Heart left ventricle (tissue), 7 donors: ENCODE data around the gene MR1.

- PRO-cap, 6 experiments, result no peak in any of the 6 experiments
- RAMPAGE, long total RNA, 2 experiments, result no peak in any of the 2 experiments
- RRBS, result no CpG with 5 or more reads among the region's 8 CpGs
Observed at GRCh38 chr1:180515709-180516585, 13.6 kb upstream of the ACBD6 start.

DNA sequence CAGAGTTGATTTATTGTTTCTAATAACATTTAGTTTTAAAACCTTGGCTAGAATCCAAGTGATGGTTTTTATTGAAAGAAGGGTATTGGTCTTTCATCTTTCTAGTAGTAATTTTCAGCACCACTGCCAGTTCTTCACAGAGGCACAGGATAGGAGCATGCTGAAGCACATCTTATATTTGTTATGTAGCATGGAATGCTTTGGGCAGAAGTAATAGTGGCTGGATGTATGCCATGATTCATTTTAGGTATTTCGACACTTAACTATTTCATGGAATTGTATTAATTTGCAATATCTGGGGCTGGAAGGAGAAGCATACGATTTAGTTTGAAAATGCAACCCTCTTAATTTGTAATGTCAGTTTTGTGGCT is 1.9 kb downstream of the XPR1 start:
- PRO-cap, 6 experiments, result peak in 2 of 6 experiments; most common plus-strand start position 137 of the sequence (in 2)
- RAMPAGE, long total RNA, 2 experiments, result no peak in any of the 2 experiments
- RRBS, result no CpG with 5 or more reads among the region's 2 CpGs

DNA sequence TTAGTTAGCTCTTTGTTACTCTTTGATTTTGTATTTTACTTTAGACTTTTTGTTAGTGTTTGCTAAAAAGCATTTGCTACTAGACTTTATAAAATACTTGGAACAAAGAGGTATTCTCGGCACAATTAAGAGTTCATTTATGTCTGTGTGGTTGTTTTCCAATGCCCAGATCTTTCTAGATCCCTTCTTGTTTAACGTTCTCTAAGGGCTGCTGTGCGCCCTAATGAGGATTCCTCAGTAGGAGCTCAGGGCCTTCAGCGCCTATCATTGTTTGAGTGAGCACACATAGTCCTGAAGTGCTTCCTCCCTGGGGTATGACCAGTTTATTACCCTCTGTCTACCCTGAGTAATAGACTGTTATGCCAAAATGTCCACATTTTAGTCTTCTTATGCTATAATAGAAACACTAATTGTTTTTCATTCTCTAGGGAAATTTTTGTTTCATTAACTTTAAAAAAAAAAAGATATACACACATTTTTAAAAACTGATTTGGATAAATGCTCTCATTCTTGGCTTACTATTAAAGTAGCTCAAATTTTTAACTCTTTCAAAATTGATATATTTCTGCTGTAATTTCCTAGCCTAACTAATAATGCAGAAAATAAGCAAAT is 69.8 kb upstream of the KIAA1614 start:
- PRO-cap, 6 experiments, result peak in 1 of 6 experiments; most common minus-strand start position 225 of the sequence (in 1)
- RAMPAGE, long total RNA, 2 experiments, result no peak in any of the 2 experiments
- RRBS, result no CpG with 5 or more reads among the region's 4 CpGs

GRCh38 chr1:180872136-180872511 is 40.6 kb upstream of the KIAA1614 start:
- PRO-cap, 6 experiments, result no peak in any of the 6 experiments
- RAMPAGE, long total RNA, 2 experiments, result no peak in any of the 2 experiments
- RRBS, result no CpG with 5 or more reads among the region's 11 CpGs

GRCh38 chr1:180911871-180912122 is 900 bp upstream of the KIAA1614 start:
- PRO-cap, 6 experiments, result peak in 6 of 6 experiments; most common plus-strand start chr1:180911971 (in 5)
- RAMPAGE, long total RNA, 2 experiments, result no peak in any of the 2 experiments
- RRBS, result 4% methylated on average over 2 of the region's 7 CpGs

GRCh38 chr1:180922949-180923912 is 10.5 kb downstream of the KIAA1614 start:
- PRO-cap, 6 experiments, result no peak in any of the 6 experiments
- RAMPAGE, long total RNA, 2 experiments, result no peak in any of the 2 experiments
- RRBS, result 48% methylated on average over 3 of the region's 16 CpGs

GRCh38 chr1:180935460-180936034 is 22.9 kb downstream of the KIAA1614 start:
- PRO-cap, 6 experiments, result no peak in any of the 6 experiments
- RAMPAGE, long total RNA, 2 experiments, result no peak in any of the 2 experiments
- RRBS, result 83% methylated on average over 2 of the region's 31 CpGs

- PRO-cap, 6 experiments, result no peak in any of the 6 experiments
- RAMPAGE, long total RNA, 2 experiments, result no peak in any of the 2 experiments
- RRBS, result no CpG with 5 or more reads among the region's 8 CpGs
Observed at GRCh38 chr1:181013222-181014060, 9.2 kb downstream of the STX6 start.

- PRO-cap, 6 experiments, result peak in 6 of 6 experiments; most common plus-strand start chr1:181033983 (in 3); most common minus-strand start chr1:181033837 (in 4)
- RAMPAGE, long total RNA, 2 experiments, result start-site peak on the plus strand in 2 of 2 experiments, at chr1:181033983-181034010 at its widest, 19 to 29 reads per replicate
- RRBS, result no CpG with 5 or more reads among the region's 11 CpGs
Observed at GRCh38 chr1:181033562-181034651, at the start of gene MR1. TSS of gene MR1 (plus strand) at chr1:181033983.

- PRO-cap, 6 experiments, result no peak in any of the 6 experiments
- RAMPAGE, long total RNA, 2 experiments, result no peak in any of the 2 experiments
- RRBS, result no CpG with 5 or more reads among the region's 6 CpGs
Observed at GRCh38 chr1:181078327-181078744, 10.2 kb upstream of the IER5 start.

GRCh38 chr1:181105678-181105889 is 17.1 kb downstream of the IER5 start:
- PRO-cap, 6 experiments, result no peak in any of the 6 experiments
- RAMPAGE, long total RNA, 2 experiments, result no peak in any of the 2 experiments
- RRBS, result 2% methylated on average over 16 of the region's 26 CpGs

- PRO-cap, 6 experiments, result peak in 6 of 6 experiments; most common plus-strand start chr1:182029837 (in 4); most common minus-strand start chr1:182029656 (in 6)
- RAMPAGE, long total RNA, 2 experiments, result no peak in any of the 2 experiments
- RRBS, result 3% methylated on average over 23 of the region's 72 CpGs
Observed at GRCh38 chr1:182029107-182030500, 31.9 kb downstream of the ZNF648 start.

DNA sequence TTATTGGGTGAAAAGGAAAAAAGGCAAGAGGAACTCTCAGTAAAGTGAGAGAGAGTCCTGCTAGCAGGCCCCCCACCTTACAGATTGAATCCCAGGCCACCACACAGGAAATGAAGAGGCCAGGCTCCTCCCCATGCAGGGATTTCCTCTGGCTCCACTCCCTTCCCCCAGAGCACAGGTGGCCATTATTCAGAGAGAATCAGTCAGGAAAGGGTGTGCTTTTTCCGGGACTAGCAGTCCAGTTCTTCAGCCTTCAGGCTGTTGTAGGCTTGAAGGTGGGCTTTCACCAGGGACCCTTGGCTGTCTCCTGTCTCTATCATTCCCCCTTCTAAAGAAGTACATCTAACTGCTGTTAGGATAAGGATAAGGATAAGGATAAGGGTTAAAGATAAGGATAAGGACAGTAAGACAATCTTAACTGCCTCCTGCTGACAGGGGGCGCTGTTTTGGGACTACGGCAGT is 26.3 kb downstream of the ZNF648 start:
- PRO-cap, 6 experiments, result peak in 6 of 6 experiments; most common plus-strand start position 185 of the sequence (in 4); most common minus-strand start position 86 of the sequence (in 6)
- RAMPAGE, long total RNA, 2 experiments, result no peak in any of the 2 experiments
- RRBS, result no CpG with 5 or more reads among the region's 3 CpGs

DNA sequence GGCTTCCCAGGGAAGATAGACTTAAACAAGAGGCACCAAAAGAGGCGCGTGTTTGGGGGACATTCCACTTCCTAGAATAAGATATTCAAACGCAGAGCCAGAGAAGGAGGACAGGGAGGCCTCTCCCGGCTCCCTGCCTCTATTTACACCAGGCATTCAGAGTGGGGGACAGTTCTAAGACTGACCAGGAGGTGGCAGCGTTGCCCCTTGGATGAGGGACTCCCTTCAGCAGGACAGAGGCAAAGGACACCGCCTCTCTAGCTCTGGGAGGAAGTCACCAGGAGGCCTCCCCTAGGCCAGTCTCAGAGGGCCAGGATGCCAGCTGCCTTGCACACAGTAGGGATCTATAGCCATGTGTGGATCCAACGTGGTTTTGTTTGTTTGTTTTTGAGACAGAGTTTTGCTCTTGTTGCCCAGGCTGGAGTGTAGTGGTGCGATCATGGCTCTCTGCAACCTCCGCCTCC is 23.4 kb upstream of the ZNF648 start:
- PRO-cap, 6 experiments, result no peak in any of the 6 experiments
- RAMPAGE, long total RNA, 2 experiments, result no peak in any of the 2 experiments
- RRBS, result no CpG with 5 or more reads among the region's 9 CpGs

DNA sequence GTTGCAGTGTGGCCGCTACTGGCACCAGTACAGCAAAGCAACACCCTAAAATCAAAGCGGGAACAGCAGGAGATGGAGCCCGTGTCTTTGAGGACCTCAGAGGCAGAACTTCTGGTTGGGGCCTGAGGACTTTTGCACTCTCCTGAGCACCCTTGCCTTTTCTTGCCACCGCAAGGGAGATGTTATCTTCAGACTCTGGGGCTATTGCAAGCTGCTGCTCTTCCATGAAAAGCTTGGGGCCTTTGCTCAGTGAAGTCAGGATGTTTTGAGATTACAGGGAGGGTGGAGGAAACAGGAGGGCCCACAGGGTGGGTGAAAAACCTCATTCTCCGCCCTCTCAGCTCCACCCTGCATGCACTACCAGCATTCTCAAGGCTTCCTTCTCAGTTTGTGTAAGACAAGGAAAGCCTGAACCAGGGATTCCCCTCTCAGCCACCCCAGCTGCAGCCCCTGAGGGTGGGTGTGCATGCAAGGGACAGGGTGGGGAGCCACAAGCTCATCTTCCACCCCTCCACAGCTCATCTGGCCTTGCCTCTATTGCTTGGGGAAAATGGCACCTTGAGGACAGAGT is 25.8 kb upstream of the ZNF648 start:
- PRO-cap, 6 experiments, result no peak in any of the 6 experiments
- RAMPAGE, long total RNA, 2 experiments, result no peak in any of the 2 experiments
- RRBS, result no CpG with 5 or more reads among the region's 5 CpGs

- PRO-cap, 6 experiments, result no peak in any of the 6 experiments
- RAMPAGE, long total RNA, 2 experiments, result no peak in any of the 2 experiments
- RRBS, result no CpG with 5 or more reads among the region's 14 CpGs
Observed at GRCh38 chr1:182120769-182121321, 59.3 kb upstream of the ZNF648 start.

- PRO-cap, 6 experiments, result no peak in any of the 6 experiments
- RAMPAGE, long total RNA, 2 experiments, result no peak in any of the 2 experiments
- RRBS, result no CpG with 5 or more reads among the region's 2 CpGs
Observed at GRCh38 chr1:182171124-182171485, 109.6 kb upstream of the ZNF648 start.

DNA sequence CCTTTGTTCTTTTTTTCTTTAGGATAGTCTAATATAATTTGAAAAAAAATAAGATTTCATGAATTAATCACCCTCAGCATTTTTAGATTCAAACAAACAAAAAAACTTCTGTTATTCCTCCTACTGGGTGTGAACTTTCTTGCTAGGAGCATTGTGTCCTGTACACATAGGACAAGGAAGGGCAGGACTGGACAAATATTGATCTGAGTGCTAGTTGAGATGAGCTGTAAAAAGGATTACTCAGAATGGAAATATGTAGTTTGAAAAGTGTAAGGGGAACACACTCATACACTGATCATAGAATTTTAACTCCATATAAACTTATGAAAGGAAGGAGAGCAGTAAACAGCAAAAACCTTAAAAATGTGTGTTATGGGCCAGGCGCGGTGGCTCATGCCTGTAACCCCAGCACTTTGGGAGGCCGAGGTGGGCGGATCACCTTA is 156.5 kb upstream of the ZNF648 start:
- PRO-cap, 6 experiments, result no peak in any of the 6 experiments
- RAMPAGE, long total RNA, 2 experiments, result no peak in any of the 2 experiments
- RRBS, result no CpG with 5 or more reads among the region's 4 CpGs

- PRO-cap, 6 experiments, result no peak in any of the 6 experiments
- RAMPAGE, long total RNA, 2 experiments, result no peak in any of the 2 experiments
- RRBS, result no CpG with 5 or more reads among the region's 7 CpGs
Observed at GRCh38 chr1:182228008-182228708, 163.4 kb downstream of the GLUL start.

GRCh38 chr1:182390212-182390889 is 1.2 kb downstream of the GLUL start:
- PRO-cap, 6 experiments, result no peak in any of the 6 experiments
- RAMPAGE, long total RNA, 2 experiments, result no peak in any of the 2 experiments
- RRBS, result 1% methylated on average over 12 of the region's 35 CpGs